Osteocyte (in vitro differentiated cells): Measurements from ENCODE around the genes KCTD3 and RRP15.

DNA sequence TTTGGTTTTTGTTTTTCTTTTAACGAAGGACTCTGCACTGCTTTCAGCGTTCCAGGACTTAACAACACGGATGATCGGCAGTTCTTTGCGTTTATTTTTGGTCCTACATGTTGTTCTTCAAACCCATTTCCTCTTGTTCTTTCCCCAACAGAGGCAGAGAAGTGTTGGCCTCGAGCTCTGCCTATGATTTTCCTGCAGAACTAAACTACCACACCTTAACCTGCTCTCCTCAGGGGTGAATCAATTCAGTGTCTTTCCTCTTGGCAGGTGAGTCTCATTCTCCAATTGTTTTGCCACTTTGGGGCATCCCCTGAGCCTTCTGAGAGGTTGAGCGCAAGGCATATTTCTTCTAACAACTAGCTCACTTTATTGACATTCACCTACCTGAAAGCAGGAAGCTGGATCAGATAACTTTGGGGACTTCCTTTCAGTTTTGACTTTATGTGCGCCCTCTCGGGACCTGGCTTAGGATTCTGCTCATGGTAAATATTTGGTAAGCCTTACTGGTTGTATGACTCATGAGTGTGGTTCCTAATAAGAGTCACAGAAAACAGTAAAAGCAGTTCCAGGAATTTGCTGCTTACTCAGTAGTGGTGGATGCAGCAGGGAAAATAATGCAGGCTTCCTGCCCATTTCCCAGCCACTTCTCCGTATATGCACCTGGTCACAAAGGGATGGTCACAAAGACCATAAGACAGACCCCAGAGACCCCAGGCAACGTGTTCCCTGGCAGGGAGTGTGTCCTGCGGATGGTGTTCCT lies 21.8 kb upstream of the BATF3 start:
- PRO-cap = no peak

DNA sequence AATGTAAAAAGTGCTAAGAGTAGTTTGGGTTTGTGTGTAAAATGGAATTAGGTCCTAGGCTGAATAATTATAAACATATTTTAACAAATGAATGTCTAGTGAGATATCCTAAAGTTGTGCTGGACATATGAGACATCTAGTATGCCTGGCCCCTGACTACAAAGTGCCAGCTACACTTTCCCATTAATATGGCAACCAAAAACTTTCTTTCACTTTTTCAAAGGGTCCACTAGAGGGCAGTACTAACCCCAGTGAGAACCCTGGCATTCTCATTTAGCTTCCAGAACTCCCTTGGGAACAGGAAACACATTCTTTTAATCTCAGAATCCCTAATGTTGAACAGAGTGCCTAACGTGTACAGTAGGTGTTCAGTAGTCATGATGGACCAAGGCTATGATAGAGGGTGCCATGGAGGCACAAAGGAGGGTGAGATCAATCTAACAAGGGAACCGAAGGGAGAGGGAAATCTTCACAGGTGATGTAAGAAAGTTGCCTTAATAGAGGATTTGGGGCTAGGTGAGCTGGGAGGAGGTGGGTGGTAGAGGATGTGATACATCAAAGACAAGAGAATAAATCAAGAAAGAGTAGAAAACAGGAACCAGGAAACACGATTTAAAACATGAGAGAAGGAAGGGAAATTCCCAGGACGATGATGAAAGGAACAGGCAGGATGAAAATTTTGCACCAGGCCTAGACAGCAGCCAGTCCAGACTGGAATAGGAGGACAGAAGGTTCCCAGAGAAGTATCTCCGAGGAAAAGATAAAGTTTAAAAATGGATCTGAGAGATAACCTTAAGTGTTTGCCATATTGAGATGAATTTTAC lies 41.6 kb downstream of the NSL1 start:
- PRO-cap = no peak

GRCh38 chr1:212914156-212914455 lies 36.2 kb upstream of the VASH2 start:
- PRO-cap = no peak

GRCh38 chr1:213399370-213400333 lies 348.6 kb downstream of the RPS6KC1 start:
- PRO-cap = no peak

DNA sequence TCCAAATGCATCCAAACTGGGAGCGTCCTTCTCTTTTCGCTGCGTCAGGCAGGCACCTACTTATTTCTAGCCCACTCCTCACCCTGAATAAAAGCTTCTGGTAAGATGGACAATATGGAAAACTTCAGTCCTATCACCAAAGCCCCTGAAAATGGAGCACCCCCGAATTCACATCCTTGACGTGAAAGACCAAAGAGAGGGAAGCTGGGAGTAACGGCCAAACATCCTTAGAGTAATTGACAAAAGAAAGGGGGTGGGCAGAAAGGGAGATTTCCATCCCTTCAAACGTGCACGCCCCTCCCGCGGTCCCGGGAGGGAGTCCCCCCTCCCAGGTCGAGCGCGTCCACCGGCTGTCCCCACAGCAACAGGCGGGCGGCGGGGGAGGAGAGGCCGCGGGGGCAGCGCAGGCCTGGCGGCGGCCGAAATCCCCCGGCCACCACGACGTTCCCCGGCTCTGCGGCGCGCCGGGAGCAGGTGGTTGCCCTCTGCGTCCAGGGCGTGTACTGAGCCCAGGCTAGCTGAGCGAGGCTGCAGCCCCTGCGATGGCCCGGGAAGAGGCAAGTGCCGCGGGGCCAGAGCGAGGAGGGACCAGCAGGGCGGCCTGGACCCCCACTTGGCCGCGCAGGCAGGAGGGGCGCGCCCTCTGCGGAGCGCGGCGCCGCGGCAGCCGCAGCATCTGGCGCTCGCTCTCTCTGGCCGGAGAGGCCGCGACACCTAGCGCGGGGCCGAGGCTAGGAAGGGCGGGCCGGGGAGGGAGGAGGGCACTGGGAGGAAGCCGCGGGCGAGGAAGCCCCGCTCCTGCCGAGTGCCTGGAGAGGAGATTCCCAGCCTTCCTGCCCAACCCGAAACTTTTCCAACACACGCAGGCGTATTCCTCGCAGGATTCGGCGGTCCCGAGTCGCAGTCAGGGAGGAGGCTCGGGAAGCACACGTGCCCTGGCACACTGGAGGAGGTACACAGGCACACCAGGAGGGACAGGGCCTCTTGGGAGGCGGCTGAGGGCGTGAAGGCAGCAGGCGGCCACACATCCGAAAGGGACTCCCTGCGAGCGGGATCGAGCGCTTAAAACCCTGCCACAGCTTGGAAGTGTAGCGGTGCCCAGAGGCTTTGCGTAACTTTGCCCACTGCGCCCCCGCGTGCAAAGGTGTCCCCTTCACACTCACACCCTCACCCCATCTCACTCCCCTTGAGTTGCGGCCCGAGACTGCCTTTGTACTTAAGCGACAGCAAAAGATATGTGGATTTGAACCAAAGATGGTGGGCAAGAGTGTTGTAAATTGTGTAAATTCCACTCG lies 5.0 kb upstream of the PROX1 start:
- PRO-cap = no peak

GRCh38 chr1:213984912-213985930 lies 2.6 kb upstream of the PROX1 start:
- PRO-cap = no peak

- PRO-cap = no peak
Observed at GRCh38 chr1:214071513-214072063, 83.8 kb downstream of the PROX1 start.

- PRO-cap = no peak
Observed at GRCh38 chr1:214351657-214352313, 70.8 kb downstream of the SMYD2 start.

DNA sequence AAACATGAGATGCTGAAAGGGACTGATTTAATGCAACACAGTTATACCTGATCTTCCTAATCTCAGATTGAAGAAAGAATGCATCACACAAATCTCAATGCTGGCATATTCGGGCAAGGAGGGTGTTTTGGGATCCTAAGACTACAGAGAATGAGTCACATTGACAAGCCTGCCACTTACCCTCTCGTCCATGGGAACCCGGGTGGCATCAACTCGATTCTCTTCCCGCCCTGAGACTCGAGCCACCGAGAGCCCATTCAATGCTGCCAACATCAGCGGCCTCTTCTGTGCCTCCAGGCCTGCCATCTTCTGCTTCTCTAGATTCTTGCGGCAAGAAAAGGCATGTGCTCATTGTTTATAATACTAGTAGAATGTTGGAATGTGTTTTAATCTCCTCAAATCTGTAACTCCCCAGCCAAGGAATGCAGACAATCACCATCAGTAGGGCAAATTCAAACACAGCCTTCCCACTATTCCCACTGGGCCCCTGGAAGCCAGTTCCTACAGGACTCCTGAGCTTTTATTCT lies 96.9 kb downstream of the SMYD2 start:
- PRO-cap = no peak

- PRO-cap = no peak
Observed at GRCh38 chr1:214384292-214384800, 103.4 kb downstream of the SMYD2 start.

DNA sequence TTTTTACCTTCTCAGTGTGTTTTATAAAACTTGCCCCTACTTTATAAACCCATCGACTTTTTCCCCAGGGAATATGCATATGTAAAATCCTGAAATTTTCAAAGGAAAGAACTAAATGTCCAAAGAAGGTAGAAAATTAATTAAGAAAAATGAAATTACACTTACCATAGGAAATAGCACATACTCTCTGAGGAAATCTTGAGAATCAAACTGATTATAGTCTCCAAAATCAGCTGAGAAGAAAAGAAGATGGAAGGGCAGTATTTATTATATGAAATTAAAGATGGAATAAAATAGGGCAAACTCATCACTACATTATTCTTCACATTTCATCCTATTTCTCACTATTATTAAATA lies 130.5 kb downstream of the SMYD2 start:
- PRO-cap = no peak

DNA sequence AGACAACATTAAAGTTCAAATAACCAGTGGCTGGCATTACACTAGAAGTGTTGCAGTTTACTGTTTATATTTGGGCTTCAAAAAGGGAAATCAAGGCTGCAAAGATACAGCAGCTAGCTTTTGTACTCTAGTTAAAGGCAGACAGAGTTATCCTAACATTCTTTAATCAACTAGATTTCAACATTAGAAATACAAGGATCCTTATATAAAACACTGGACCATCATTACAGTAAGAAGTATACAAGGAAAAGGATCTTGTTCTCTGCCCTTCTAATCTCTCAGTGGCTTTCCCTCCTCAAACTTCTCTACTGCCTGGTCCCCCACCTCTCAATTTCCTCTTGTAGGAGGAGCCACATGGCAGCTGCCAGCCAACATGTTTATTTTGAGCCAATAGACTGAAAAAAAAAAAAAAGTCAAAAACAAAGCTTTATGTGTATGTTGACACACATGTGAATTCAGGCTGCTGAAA lies 3.9 kb downstream of the PTPN14 start:
- PRO-cap = no peak

DNA sequence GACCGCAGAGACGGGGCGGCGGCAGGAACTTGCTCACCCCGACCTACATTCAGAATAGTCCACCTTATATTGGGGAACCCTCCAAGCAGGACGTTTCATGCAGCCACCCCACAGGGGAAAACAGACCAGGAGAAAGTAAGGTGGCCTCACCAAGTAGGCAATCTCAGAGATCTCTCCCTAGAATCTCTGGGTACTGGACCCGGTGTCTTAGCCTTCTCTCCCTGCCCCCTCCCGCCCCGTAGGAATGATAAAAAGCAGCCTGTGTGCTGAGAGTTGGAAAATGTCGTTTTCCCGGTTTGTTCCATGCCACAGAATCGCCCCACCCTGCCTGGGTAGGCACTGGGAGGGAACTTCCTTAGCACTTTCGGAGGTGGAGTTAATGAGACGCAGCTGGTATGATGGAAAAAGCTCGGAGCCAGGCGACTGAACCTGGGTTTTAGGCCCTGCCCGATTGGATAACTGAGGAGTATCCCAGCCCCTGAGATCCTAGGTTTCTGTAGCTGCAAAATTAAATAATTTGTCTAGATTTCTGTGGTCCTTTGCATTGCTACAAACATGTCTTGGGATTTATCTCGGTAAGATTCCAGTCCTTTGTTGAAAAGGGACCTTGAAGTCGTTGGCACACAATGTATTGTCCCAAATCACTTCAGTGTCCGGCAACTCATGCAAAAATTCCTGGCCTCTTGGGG lies 907 bp upstream of the PTPN14 start:
- PRO-cap = bidirectional peak, plus-strand start at position 379 of the sequence, minus-strand start at position 318 of the sequence

DNA sequence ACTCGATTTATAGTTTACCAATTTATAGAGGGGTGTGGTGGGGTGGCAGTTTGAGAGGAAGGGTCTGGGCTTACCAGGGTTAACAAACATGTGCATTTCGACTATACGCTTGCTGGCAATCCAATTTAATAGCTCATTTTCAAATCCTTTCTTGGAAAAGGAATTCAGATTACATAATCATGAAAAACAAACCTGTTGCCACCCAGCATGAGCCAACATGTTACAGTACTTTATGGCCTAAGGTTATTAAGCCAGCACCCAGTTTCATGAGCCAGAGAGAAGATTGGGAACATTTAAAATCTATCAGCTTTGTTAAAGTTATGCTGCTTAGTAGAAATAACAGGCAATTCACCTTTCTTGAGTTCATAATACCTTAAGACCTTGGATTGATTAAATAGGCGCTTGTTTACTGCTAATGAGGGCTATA lies 22.6 kb upstream of the PTPN14 start:
- PRO-cap = no peak

- PRO-cap = bidirectional peak, plus-strand start at chr1:215567151, minus-strand start at chr1:215567106; bidirectional peak, plus-strand start at chr1:215567375, minus-strand start at chr1:215567318
Observed at GRCh38 chr1:215566812-215567531, at the start of gene KCTD3. Gene KCTD3, plus strand, starts transcription at chr1:215567304.

DNA sequence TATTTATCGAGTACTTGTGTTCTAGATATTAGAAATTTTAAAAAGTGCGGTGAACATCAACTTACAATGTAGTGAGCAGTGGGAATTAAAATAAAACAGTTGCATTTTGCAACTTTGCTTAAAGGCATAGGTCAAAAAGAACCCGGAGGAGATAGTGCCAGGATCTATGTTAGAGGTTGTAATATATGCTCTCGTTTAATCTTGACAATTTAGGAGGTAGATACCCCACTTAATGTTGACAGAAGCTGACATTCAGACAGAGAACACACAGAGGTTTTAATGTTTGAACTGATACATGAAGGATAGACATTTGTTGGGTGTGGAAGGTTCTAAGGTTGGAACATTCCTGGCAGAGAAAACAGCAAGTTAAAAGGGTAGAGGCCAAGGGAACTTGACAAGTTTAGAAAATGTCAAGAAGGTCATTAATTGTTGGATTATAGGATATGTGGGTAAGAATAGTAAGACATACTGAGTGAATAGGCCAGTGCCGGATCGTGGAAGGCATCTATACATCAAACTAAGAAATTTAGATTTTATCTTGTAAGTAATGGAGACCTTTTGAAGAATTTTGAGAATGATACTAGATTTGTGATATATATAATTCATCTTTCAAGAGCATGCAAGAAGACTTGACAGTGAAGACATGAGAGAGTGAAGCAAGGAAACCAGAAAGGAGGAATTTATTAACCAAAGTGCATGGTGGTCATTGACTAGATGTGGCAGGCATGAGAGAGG lies 42.0 kb downstream of the KCTD3 start:
- PRO-cap = no peak

DNA sequence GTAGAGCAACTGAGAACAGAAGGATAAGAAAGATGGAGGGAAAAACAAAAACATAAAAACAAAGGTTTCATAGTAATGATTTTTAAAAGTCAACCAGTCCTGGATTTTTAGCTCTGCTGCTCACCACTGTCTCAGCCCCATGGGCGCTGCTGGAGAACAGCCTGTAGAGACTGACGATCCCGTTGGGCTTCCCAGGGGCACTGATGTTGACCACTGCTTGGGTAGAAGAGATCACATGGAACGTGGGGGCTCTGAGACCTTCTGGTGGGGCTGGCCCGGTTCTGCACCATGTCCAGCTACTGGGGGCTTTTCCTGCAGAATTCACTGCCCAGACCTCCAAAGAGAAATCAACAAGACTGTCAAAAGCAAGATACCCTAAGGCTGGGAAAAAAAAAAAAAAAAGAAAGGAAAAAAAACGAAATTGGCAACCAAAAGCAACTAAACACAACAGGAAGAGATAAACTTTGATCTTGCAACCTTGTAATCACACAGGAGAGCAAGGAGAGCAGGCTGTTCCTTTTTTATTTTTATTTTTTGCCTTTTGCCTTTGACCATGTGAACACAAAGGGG lies 83.4 kb downstream of the KCTD3 start:
- PRO-cap = no peak

GRCh38 chr1:216625880-216626264 lies 97.4 kb downstream of the ESRRG start:
- PRO-cap = no peak

DNA sequence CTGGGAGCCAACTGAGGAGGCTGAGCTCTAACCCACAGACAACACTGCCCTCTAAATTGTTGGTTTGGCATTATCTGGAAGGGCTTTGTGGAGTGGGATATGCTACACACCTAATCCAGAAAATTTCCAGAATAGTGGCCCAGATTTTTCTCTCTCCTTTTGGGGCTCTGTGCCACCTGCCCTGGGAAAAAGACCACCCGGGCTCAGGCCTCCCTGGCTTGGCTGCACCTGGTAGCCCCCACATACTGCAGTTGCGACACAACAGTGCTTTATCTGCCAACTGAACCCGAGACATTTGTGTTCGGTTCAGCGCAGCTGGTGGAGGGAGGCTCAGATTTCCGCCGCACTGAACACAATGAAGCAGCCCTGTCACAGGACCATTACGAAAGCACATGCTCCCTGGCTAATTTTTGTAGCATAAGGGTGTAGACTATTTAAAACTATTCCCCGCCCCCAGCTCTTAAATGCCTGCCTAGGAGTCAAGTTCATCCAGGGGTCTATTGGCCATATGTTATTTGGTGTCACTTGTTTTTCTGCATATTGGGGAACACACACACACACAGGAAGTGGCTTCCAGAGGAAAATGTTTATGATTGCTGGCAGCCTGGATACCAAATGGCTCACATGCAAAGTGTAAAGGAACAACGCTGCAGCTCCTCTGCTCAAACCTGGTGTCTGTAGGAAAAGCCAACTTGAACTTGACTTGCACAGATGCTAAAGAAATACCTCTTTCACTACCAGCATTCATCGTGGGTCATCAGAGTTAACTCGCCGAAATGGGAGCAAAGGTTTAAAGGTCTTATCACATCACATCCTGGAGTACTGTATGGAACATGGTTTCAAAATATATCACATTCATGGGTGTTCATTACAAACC lies 92.4 kb upstream of the ESRRG start:
- PRO-cap = no peak

DNA sequence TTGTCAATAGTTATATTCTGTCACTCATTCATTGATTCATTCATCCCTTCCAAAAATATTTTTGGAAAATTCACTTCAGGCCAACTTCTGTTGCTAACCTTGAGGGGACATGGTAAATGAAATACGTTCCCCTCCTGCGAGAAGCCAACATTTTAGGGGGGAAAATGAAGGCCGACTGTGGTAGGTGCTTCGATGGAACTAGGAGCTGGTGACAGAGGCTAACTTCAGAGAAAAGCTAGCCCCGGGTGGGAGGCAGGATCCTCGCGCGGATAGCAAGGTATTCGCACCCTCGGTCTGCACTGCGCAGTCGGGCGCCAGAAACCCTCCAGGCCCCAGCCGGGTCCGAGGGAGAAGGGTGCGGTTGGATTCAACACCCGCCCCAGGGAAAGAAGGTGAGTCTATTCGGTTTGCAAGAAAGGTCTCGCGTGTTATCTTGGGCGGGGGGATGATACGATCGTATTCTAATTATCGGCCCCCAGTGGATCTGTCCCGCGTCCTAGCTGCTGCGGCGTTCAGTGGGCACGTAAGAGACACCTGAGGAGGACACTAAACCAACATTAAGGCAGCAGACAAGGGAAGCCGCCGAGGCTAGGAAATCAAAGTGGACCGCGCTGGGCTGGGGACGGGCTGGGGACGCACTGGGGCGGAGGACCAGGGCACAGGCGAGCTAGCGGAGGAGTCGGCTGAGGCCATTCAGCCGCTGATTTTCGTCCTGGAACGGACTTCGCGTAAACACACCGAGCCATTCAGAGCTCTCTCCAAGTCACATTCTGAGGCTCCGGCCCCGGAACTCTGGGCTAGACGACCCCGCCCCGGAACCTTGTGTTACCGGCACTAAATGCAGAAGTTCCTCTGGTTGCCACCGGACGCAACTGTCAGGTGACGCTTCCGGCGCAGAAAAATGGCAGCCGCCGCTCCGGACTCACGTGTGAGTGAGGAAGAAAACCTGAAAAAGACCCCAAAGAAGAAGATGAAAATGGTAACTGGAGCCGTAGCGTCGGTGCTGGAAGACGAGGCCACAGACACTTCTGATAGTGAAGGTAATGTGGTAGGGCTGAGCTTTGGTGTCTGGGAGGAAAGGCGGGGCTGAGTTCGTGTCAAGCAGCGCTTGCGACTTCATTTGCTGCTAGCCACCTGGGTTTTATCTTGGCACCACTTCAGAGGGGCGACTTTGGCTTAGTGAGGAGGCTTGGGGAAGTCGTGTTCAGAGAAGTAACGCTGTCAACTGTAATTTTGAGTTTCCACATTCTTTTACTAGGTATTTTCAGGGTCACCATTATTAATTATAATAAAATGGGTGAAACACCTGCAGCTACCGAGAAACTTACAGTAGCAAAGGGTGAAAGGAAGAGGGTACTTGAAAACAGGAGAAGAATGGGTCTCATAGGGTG lies at the start of gene RRP15:
RRP15 (plus strand) TSS at position 878 of the 1,391 bp plus-strand sequence.
- PRO-cap = bidirectional peak, plus-strand start at position 878 of the sequence, minus-strand start at position 793 of the sequence